Left ventricle myocardium (tissue), 1 donor: ENCODE results near the genes CSNK2A3 and DKK3.

DNA sequence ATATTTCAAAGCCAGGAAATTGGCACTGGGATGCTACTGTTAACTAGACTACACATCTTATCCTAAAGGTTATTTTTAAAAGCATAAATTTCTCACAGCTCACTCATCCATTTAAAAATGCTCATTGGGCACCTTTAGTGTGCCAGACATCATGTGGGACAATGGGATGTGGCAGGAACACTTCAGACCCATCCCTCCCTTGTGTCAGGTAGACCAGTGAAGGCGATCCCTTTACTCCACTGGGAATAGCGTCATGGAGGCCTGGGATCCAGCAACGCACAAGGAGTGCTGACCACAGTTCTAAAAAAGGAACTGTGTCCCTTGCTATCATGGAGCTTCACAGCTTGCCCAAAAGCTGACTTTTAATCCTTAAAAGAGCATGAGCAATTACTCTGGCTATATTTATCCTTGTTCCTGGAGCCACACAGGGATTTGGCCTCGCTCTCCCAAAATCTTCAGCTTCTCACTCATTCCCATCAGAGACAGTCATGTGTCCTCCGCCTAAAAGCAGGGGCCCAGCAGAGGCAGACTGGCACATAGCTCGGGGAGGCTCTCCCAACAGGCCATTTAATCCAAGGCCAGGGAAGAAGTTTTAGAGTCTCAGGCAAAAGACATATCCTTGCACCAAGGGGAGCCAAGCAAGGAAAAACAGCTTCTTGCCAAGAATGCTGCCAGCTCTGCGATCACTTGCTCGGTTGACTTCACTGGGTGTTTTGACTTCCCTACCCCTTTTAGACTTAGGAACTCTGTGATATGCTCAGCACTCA, 3.4 kb upstream of the IRAG1 start:
- PRO-cap: no peak

DNA sequence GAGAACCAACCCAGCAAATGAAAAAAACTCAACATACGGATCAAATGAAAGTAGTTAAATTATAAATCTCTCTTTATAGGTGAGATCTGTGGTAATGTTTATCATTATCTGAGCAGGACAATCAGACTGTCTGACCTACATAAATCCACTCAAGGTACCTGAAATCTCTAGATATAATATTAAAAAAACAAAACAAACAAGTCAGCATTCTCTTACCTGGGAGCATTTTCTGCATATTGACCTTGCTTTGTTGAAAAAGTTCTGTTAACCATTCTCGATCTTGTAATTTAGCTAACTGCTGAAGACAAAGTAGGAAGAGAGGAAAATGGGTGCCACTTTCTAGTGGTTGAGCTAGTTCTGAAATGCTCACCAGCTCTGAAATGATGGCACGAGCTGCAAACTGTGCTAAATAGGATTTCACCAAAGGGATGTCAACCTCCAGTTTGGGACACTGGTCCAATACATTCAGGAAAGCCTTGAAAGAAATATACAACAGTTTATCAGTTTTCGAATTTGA, 8.8 kb downstream of the EIF4G2 start:
- PRO-cap: no peak

DNA sequence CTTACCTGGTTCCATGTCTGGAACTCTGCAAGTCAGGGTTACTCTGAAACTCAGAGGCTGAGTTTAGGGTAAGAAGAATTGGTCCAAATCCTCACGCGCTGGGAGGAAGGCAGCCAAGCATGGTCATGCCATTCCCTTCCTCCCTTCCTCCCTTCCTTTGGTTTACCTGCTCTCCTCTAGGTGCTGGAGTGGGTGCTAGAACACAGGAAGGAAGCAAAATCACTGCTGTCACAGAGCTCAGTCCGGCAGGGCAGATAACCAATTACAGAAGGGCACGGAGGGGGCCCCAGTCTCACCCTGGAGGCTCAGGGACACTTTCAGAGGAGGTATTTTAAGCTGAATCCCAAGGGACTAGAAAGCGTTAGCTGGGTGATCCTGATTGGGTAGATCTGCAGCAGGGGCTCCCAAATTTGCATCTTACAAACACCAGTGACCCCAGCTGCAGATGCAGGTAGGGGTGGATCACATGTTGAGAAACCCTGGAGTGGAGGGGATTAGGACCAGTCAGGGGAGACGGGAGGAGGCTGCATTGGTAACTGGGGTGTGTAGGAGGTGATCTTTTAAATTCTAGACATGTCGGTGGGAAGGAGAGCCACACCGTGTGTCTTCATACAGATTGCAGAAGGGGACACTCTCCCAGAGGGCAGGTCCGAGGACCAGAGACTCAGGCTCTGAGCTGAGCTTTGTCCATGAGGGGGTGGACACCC, 91.5 kb downstream of the CSNK2A3 start:
- PRO-cap: no peak

DNA sequence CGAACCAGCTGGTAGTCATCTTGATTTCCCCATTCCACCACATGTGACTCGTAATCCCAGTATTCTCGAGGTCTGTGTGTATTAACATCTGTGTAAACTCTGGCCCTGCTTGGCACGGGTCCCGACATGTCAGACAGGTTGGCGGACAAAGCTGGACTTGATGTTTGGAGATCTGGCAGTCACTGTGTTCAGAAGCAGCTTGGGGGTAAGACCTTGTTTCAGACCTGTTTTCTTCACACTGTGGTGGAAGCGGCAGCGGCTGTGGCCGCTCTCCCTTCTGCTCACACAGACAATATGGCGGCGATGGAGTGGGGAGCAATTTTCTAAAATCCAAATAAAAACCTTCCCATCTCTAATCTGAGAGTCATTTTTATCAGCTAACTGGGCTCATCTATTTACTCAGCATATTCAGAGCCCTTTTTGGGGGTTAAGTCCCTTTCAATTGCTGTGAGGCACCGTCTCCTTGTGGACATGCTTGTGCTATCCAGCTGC, at the start of gene CSNK2A3:
Gene CSNK2A3, minus strand, starts transcription at position 259 of the 492 bp plus-strand sequence.
- PRO-cap: no peak

- PRO-cap: unidirectional peak, minus-strand start at chr11:11577418
Observed at GRCh38 chr11:11577241-11577645, 44.6 kb downstream of the GALNT18 start.

DNA sequence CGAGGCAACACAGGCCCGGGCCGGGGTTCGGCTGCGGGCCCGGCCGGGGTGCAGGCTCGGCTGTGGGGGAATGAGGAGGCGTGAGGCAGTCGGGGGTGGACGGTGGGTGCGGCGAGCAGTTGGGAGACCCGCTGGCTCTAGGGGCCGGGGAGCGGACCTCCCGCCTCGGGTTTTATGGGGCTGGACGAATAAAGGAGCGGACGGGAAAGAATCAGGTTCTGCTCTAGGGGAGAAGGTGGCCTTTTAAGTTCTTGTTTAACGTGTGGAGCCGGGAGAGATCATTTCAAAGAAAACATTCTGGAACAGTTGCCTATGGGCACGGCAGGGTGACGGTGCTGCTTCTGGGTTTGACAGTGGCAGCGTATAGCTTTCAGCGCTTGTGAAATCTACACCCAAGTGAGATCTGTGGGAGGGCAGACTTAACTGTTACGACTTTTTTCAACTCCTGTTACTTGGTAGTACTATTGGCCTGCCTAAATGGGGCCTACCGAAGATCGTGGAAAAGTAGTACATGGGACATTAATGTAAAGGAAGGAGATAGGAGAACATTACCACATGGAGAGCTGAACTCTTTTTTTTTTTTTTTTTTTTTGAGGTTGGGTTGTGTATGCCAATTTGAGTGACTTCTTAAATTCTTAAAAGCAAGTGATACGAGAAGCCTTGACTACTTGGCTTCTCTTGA, 638 bp downstream of the USP47 start:
- PRO-cap: bidirectional peak, plus-strand start at position 458 of the sequence, minus-strand start at position 343 of the sequence

- PRO-cap: no peak
Observed at GRCh38 chr11:11864910-11865585, 23.3 kb downstream of the USP47 start.

- PRO-cap: no peak
Observed at GRCh38 chr11:11957692-11957951, 50.8 kb downstream of the DKK3 start.

DNA sequence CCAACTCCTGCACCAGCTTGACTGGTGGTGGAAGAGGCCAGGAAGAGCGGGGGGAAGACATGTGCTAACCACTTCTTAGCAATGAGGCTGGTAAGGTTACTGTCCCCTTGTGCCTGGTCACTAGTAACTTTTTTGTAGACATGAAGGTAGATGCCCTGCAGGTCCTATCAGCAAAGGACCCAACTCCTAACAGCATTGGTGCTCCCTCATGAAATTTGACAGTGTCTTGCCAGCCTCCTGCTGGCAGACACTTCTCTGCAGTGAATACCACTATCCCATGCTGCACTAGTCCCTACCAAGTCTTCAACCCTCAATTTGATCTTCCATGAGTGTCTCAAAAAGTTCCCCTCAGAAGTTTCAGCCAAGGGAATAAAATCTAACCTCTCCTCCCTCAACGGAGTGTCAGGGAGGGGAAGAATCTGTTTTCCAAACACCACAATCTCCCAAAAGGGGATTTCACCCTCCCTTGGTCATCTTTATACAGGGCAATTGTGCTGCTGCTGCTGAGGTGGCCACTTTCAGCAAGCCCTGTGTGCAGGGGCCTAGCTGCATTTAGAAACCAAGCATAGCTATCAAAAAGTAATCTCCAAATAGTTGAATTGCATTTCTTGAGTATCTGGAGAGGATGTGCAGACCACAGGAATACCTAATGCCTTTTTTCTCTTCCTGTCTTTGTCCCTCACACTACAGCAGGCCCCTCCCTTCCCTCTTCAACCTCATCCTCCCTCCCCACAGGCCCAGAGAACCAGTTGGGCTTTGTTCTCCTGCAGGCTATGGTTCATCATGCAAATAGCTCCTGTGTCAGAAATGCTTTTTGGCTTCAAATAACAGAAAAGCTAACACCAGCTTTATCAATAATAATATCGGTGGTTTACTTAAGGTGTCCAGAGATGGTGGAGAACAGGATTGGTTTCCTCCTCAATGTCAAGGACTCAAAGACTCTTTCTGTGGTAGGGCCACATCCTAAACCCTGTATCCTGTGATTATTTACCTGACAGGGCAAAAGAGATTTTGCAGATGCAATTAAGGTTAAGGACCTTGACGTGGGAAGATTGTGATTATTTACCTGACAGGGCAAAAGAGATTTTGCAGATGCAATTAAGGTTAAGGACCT, 47.9 kb downstream of the DKK3 start:
- PRO-cap: no peak

DNA sequence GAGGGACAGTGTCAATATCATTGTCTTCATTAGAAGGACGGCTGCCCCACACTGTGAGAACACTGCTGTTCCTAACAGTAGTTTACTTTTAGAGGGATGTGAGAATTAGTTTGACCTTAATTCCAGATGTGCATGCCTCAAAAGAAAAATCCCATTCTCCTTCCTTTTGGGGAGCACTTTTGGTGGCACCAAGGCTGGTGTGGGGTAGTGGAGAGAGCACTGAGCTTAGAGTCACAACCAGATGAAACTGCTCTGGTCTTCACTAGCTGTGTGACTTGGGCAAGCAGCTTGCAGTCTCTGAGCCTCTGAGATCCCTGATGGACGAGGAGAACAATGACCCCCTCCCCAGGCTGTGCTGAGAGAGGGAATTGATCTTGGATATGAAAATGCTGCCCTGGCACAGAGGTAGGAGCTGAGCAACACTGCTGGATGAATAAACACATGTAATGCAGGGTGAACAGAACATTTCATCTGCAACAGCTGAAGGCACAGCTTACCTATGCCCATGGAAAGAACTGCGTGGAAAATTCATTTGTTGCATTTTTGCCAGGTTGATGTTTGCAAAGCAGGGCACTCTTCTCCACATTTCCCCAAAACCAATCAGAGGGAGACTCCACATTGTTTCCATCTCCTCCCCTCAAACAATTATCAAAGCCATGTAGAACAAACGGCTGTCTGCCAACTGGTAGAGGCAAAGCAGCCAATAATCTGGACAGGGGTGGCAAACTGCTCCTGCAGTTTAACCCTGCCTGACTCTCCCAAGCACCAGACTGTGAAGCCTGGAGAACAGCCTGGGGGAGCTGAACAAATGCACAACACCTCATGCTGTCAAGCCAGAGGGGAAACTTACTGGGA, 44.7 kb downstream of the DKK3 start:
- PRO-cap: no peak

- PRO-cap: no peak
Observed at GRCh38 chr11:11965296-11965660, 43.1 kb downstream of the DKK3 start.

- PRO-cap: no peak
Observed at GRCh38 chr11:11966780-11967157, 41.7 kb downstream of the DKK3 start.

- PRO-cap: no peak
Observed at GRCh38 chr11:11968197-11968681, 40.2 kb downstream of the DKK3 start.

- PRO-cap: bidirectional peak, plus-strand start at chr11:11973661, minus-strand start at chr11:11973446
Observed at GRCh38 chr11:11973307-11974069, 34.9 kb downstream of the DKK3 start.

GRCh38 chr11:11995625-11996139, 12.7 kb downstream of the DKK3 start:
- PRO-cap: no peak

DNA sequence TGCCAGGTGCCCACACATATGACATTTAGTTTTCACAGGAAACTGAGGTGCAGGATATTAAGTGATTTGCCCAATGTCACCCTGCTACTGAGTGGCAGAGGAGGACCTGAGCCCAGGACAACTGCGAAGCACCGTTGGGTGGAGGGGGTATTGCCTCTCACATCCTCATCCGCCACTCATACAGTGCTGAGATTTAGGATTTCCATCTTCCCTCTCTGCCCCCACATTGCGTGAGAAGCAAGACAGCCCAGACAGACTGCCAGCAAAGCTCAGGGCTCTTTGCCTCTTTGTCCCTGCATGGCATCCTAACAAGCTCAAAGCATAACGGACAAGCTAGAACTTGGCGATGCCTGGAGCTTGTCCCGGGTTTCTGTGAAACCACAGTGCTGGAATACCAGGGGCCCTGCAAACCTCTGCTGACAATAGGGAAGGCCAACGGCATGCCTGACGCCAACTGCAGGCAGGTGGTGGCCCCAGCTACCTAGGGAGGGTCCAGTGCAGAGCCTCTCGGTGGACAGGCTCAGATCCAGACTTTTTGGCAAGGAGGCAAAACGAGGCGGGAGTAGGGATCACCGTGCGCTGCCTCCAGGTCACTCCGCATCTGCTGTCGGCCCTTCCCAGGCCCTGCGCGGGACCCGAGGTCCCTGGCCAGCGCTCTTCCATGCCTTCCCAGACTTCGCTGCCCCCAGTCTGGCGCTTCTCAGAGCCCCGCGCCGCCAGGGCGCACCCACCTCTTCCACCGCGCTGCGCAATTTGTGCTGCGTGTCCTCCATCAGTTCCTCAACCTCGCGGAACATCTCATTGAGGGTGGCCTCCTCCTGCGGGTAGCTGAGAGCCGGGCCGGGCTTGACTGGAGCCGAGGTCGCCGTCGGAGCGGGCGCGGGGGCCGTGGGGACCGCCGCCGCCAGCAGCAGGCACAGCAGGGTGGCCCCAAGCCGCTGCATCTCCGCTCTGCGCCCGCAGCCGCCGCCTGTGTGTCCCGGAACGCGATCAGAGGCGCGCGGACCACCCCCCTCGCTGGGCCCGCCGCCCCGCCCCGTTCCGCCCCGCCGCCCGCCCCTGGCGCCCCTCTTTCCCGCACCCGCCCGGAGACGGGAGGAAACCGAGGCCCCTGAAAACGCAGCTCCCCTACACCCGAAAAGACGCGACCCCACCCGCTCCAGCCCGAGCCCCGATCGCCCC, at the start of gene DKK3:
Gene DKK3, minus strand, starts transcription at position 988 of the 1,182 bp plus-strand sequence.
- PRO-cap: bidirectional peak, plus-strand start at position 1,078 of the sequence, minus-strand start at position 988 of the sequence

DNA sequence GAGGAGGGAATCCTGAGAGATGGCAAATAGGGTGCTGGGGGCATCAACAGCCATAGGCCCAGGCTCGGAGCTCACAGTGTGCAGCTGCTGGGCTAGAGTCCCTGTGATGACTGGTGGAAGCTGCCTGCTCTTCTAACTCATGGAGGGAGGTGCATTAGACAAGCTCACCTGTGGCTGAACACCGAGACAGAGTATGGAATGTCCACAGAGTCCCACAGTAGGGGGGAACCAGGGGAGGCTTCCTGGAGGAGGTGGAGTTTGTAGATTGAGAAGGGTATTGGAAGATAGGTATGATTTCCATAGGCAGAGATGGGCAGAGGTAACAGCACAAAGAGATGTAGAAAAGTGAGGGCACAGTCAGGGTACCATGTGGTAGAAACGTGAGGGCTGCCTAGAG, 9.9 kb downstream of the MICAL2 start:
- PRO-cap: no peak

GRCh38 chr11:12133351-12133890, 23.0 kb downstream of the MICAL2 start:
- PRO-cap: no peak

DNA sequence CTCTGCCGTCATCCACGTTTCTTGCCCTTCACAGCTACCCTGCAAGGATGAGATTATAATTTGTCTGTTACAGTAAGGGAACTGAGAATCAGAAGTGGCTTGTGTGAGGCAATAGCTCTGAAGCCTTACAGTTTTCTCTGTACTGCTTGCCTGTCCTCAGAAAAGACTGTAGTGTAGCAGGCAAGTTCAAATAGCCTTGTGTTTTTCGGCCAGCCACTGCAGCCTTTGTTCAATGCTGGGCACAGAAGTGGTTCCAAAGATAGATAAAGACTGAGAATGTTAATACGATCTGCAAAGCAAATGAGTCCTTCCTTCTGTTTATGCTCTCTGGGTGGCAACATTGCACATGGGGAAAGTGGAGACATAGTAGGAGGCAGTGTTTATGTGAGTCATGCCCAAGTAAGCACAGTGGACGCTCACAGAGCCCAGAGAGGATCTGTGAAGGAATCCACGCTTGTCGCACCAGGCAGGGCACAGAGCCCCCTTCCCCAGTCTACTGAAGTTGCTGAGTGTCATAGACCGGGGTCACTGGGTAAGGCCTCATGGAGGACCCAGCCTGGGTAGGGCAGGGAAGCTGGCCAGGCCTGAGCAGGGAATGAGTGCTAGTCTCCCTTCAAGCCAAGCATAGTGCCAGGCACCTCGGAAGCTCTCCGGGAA, 49.2 kb downstream of the MICAL2 start:
- PRO-cap: no peak

GRCh38 chr11:12160447-12161196, 50.2 kb downstream of the MICAL2 start:
- PRO-cap: no peak